Aortic smooth muscle cell (primary cell): Measurements from ENCODE around the gene SRSF11.

DNA sequence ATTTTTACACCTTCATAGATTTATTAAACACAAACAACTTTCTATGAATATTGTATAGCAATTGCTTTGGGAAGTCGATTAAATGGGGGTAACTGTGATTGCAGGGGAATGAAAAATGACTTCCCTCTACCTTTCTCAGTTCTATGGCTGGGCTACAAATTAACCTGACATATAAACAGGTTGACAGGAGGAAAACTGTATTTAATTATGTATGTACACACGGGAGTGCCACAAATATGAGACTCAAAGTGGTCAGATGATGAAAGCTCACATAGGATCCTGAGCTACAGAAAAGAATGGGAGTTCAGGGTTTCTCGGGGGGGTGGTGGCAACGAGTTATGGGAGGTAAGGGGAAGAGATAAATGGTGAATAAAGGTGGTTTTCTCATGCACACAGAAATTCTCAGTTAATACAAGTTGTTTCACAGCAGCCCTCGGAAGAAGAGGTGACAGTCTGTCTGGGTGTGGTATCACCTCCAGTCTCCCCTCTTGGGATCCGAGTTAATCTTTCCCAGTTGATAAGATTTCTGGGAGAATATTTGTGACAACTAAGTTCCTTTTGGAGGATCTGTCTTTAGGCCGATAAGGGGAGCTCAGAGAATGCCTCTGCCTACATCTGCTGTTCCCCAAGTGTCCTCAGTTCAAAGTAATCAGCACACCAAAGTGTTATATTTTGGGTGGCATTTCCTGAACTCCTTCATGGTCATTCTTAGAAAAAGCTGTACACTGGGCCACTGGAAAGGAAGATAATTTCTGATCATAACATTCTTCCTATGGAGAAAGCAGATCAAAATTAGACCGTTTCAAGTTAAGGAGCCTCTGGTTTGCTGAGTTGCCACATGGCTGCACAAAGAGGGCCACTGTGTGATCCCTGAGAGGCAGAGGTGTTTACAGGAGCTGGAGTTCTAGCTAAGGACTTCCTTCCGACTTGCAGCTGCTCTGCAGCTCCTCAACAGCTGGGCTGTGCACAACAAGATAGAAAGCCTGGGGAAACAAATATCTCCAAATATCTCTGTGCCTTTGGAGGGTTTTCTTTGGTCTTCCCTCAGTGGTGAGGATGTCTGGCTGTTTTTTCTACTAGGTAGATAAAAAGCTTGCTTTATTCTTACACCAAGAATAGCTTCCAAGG is 26.5 kb downstream of the GADD45A start:
- RRBS, result no CpG with 5 or more reads among the region's 9 CpGs

DNA sequence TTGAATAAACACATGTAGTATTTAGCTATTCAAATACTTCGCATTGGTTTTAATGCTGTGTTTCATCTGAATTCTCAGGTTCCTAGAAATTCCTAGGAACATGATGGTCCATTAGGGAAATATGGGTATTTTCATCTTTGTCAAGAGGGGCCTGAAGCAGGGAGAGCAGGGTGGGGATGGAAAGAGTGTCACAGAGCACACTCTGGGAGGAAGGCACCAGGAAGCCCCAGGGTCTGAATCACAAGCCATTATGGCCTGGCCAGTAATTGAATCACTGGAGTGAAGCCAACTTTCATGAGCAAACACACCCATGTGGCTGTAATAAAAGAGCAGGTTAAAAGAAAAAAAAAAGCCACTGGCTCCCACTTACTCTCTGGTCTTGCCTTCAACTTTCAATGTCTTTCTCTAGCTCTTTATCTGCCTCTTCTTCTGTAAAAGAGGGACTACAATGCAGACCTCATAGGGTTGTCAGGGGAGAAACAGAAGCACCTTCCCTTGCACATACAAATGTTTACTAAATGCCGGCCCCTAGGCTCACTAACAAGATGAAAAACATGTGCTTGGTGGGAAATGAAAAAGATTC is 28.4 kb downstream of the GADD45A start:
- RRBS, result no CpG with 5 or more reads among the region's 2 CpGs

DNA sequence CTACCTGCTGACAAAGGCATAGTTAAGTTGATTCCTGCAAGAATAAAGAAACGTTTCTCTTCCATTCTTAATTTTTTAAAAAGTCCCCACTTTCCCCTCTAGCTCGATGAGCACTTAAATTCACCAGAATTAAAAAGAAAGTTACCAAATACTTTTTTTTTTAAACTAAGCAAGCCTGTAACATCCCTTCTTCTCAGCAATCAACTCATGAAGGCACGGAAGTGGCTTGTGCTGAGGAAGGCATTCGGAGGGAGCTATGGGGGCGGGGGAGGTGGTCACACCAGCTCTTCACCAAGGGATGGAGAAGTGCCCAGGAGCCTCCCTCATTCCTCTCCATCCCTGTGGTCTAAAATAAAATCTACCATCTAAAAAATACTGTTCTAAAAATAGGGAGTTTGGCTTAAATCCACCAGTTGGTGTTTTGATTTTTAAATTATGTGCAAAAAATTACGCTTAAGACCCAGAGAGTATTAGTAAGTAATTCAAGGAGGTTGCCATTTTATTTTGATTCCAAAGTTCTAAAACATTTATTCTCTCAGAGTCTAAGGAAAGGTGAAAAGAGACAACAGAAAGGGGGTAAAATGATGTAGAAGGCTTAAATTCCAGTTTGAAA is 61.4 kb downstream of the GADD45A start:
- RRBS, result no CpG with 5 or more reads among the region's 6 CpGs

GRCh38 chr1:69919221-69919652 is 286.1 kb downstream of the LRRC40 start:
- RRBS, result 63% methylated on average over 2 of the region's 20 CpGs

- RRBS, result no CpG with 5 or more reads among the region's 12 CpGs
These were observed 167.3 kb downstream of the LRRC40 start for GRCh38 chr1:70037952-70038557.

GRCh38 chr1:70220791-70221185 is 392 bp upstream of the SRSF11 start:
- RRBS, result no CpG with 5 or more reads among the region's 8 CpGs

DNA sequence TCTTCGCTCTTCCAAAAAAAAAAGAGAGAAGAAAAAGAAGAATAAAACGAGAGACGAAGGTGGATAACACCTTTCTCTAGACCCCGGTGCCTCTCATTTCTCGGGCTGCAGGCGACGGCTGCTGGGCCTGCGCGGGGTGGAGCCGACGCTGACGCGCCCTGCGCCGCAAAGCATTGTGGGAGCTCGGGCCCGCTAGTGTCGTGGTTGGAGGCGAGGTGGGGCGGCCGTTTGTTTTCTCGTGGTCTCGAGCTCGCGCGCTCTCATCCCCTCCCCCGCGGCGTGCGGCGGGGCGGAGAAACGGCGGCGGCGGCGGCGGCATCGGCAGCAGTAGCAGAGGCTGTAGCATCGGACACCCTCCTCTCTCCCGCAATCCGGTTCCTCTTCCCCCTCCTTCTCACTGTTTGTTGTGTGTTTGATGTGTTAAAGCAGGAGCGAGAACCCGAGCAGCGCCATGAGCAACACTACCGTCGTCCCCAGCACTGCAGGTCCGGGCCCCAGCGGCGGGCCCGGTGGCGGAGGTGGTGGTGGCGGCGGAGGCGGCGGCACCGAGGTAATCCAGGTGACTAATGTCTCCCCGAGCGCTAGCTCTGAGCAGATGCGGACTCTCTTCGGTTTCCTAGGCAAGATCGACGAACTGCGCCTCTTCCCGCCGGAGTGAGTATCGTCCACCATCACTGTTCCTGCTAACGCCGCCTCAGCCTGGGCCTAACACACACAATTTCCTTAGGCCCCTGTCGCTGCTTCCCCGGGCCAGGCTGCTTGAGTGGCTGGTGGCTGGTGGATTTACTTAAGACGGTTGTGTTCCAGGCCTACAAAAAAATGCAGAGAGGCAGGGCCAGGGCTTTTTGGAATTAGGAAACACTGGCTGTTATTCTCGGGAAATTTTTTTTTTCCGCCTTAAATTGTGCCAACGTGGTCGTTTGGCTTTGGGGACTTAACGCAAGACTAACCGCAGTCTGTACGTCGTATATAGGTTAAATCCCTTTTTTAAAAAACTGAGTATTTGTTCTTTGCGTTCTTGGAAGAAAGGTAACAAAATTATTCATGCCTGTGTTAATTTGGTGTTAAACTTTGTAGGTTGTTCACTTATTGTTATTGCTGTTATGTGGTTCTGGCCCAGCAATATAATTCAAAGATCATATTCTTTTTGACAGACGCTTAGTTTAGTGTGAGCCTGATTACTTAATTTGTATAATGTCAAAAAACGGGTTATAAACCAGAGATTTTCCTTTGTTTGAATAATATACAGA is at the start of gene SRSF11:
SRSF11 (plus strand) TSS at position 195 of the 1,250 bp plus-strand sequence.
- RRBS, result 9% methylated on average over 5 of the region's 83 CpGs

- RRBS, result no CpG with 5 or more reads among the region's 1 CpG
These were observed 877 bp upstream of the CTH start for GRCh38 chr1:70410290-70410492.

GRCh38 chr1:70410493-70411148 is 447 bp upstream of the CTH start:
- RRBS, result no CpG with 5 or more reads among the region's 28 CpGs

GRCh38 chr1:74578544-74578964 is 66.1 kb upstream of the LRRC53 start:
- RRBS, result no CpG with 5 or more reads among the region's 6 CpGs

- RRBS, result no CpG with 5 or more reads among the region's 2 CpGs
These were observed 88.9 kb downstream of the TYW3 start for GRCh38 chr1:74821863-74822271.

GRCh38 chr1:75112324-75112648 is 21.9 kb upstream of the LHX8 start:
- RRBS, result no CpG with 5 or more reads among the region's 14 CpGs

DNA sequence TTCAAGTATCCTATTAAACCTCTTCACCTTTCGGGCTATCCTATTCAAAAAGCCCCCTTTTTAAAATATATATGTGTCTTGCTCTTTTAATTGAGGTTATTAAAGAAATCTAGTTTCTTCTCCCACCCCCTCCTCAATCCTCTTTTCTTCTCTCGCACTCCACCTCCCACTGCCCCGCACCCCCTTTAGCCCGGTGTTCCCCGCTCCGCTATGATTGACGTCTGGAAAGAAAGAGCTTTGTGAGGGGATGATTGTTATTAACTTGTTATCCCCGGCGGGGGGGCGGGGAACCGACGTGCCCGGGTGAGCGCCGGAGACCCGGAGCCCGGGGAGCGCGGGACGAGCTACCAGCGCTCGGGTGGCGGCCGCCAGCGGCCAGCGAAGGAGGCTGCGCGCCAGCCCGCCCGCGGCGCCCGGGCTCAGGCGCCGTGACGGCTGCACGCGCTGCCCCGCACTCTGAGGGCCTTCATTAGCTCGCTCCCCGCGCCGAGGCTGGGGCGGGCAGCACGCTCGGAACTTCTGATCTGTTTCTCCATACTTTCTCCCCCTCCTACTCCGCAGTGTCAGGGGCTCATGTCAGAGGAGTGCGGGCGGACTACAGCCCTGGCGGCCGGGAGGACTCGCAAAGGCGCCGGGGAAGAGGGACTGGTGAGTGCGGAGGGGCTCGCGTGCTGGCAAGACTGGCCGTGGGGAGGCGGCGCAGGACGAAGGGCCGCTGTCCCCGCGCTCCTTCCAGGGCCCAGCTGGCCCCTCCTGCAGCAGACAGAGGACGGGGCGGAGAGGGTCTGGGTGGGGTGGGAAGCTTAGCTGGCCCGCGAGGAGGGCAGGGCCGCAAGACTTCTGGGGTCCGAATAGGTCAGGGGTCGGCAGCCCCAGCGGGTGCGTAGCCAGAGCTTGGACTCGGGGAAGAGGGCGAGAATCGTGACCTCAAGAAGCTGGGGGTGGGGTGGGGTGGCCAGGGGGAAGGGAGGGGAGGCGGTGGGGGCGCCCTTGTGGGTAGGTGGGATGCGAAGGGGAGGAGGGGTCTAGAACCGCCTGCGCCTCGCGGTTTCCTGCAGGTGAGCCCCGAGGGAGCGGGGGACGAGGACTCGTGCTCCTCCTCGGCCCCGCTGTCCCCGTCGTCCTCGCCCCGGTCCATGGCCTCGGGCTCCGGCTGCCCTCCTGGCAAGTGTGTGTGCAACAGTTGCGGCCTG is 2.2 kb downstream of the LHX8 start:
- RRBS, result 4% methylated on average over 18 of the region's 96 CpGs

DNA sequence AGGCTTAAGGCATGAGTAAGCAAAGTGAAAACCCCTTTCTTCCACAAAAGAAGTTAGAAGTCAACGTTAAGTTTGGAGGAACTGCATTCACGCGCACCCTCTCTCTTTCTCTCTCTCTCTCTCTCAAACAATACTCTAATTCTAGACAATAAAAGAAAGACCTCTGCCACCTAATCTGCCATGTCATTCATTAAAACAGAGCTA is 22.0 kb downstream of the SLC44A5 start:
- RRBS, result no CpG with 5 or more reads among the region's 3 CpGs

- RRBS, result 97% methylated on average over 8 of the region's 48 CpGs
These were observed 150.6 kb downstream of the ZZZ3 start for GRCh38 chr1:77531749-77532340.

GRCh38 chr1:77948914-77949496 is 29.9 kb downstream of the FUBP1 start:
- RRBS, result no CpG with 5 or more reads among the region's 2 CpGs

GRCh38 chr1:78005354-78006291 is 884 bp downstream of the DNAJB4 start:
- RRBS, result no CpG with 5 or more reads among the region's 3 CpGs

GRCh38 chr1:78068667-78069326 is 23.0 kb downstream of the GIPC2 start:
- RRBS, result no CpG with 5 or more reads among the region's 3 CpGs

- RRBS, result no CpG with 5 or more reads among the region's 1 CpG
These were observed 51.0 kb downstream of the GIPC2 start for GRCh38 chr1:78096896-78097136.